ENCODE measurements around a stretch of chr9.

- RRBS: 97% methylated on average over 5 of the region's 22 CpGs
Observed at GRCh38 chr9:136669555-136670006, 6.9 kb downstream of the EGFL7 start.

DNA sequence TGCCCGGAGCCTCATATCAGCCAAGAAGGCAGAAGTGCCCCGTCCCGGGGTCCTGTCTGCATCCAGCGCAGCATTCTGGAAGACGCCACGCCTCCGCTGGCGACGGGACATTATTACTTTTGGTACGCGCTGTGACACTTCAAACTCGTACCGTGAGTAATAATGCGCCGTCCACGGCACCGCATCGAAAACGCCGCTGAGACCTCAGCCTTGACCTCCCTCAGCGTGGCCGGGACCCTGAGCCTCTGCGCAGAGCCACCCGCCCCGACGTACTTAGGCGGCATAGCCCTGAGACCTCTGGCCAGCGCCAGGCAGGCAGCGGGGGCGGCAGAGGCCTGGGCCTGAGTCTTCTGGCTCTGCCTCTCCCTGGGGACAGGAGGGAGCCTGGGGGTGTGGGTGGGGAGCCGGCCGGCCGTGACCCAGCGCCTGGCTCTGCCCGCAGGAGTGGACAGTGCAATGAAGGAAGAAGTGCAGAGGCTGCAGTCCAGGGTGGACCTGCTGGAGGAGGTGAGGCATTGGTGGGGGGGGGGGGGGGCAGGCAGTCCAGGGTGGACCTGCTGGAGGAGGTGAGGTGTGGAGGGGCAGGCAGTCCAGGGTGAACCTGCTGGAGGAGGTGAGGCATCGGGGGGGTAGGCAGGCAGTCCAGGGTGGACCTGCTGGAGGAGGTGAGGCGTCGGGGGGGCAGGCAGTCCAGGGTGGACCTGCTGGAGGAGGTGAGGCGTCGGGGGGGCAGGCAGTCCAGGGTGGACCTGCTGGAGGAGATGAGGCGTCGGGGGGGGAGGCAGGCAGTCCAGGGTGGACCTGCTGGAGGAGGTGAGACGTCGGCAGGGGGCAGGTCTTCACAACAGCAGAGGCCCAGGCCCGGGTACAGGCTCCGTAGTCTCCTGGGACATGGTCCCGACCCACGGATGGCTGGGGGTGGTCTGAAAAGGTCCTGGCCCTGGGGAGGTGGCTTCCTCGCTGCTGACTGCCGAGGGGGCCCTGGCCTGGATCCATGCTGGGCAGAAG is 8.1 kb downstream of the EGFL7 start:
- RRBS: no CpG with 5 or more reads among the region's 50 CpGs

DNA sequence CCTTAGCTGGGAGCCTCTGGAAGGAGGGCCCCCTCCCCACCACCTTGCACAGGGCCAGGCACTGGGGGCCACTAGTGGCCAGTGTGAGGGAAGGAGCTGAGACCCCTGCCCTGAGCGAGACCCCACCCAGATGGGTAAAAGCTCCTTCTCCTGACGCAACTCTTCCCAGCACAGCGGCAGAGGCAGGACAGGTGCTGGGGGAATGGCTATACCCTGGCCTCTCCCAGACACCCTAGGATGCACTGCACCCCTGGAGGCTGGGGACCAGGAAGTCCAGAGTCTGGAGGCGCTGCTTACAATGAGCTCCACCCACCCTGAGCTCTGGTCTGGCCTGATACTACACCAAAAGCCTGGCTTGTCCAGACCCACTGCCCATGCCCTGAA is 11.4 kb downstream of the AGPAT2 start:
- RRBS: no CpG with 5 or more reads among the region's 4 CpGs

GRCh38 chr9:136677783-136678320 is 9.4 kb downstream of the AGPAT2 start:
- RRBS: 95% methylated on average over 4 of the region's 18 CpGs

DNA sequence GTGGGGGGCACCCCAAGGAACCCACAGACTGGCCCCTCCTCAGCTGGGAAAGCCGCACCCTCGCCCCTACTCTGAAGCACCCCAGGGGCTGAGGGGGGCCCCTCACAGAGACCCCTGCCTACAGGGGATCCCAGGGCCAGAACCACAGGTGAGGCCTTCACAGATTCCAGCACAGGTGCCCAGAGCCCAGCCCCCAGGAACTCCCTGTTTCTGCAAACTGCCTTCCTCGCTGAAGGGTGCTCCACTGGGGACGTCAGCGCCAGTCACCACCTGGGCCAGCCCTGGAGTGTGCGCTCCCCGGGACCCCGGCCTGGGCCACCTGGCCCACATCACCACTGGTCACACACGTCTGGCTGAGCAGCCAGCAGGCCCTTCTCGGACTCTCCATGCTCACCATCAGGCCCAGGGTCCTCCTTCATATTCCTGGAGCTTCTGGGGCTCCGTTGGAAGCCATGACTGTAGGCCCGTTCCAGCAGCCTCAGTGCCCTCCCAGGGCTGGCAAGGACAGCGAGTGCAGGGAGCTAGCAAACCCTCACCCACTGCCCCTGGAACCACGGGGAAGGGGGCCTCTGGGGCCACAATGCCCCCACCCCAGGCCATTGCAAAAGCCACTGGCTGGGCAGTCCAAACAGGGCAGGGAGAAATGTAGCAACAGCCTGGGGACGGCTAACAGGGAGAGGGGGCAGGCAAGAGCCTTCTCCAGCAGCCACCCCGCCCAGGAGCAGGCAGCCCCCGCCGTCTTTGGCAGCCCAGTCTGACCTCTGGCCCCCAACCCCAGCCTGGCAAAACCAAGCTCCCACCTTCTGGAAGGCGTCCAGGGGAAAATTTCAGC is 1.4 kb downstream of the AGPAT2 start:
- RRBS: no CpG with 5 or more reads among the region's 19 CpGs

GRCh38 chr9:136694197-136694857 is 7.1 kb upstream of the AGPAT2 start:
- RRBS: no CpG with 5 or more reads among the region's 30 CpGs

- RRBS: no CpG with 5 or more reads among the region's 17 CpGs
Observed at GRCh38 chr9:136722078-136722547, 9.7 kb downstream of the DIPK1B start.

- RRBS: no CpG with 5 or more reads among the region's 57 CpGs
Observed at GRCh38 chr9:136723109-136724409, 11.2 kb downstream of the DIPK1B start.

- RRBS: 95% methylated on average over 8 of the region's 26 CpGs
Observed at GRCh38 chr9:136757419-136757857, 605 bp downstream of the LCN8 start.

- RRBS: no CpG with 5 or more reads among the region's 25 CpGs
Observed at GRCh38 chr9:136760640-136761408, 2.8 kb upstream of the LCN8 start.

GRCh38 chr9:136765713-136766091 is 1.4 kb upstream of the LCN15 start:
- RRBS: no CpG with 5 or more reads among the region's 8 CpGs

- RRBS: no CpG with 5 or more reads among the region's 11 CpGs
Observed at GRCh38 chr9:136789115-136789830, 1.9 kb upstream of the TMEM141 start.

- RRBS: no CpG with 5 or more reads among the region's 20 CpGs
Observed at GRCh38 chr9:136792063-136792799, 1.1 kb downstream of the TMEM141 start.

GRCh38 chr9:136841126-136842162 is 834 bp upstream of the AJM1 start:
- RRBS: 70% methylated on average over 1 of the region's 24 CpGs

DNA sequence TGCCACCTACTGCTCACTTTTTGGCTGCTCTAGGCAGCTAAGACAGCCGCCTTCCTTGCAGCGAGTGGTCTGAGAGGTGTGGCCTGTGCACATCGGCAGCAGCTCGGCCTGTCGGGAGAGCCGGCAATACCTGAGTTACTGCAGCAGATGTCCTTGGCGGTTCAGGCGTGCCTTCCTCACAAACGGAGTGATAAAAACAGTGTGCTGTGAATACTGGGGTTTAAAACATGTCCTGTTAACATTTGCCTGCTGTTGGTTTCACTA is 12.8 kb downstream of the TRAF2 start:
- RRBS: no CpG with 5 or more reads among the region's 9 CpGs

GRCh38 chr9:136961171-136961765 is 9.2 kb downstream of the LCN12 start:
- RRBS: no CpG with 5 or more reads among the region's 15 CpGs

DNA sequence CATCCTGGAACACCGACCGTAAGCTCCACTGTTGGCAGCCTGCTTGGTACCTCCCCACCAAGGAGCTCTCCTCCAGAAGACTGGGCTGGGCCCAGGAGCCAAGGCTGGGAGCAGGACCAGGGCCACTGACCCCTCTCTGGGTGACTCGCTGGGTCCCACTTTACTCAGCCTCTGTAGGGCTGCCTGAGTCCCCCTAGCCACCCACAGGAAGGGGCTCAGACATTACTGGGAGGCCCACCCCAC is 255 bp downstream of the CLIC3 start:
- RRBS: no CpG with 5 or more reads among the region's 3 CpGs

GRCh38 chr9:137029013-137029361 is 950 bp upstream of the ABCA2 start:
- RRBS: no CpG with 5 or more reads among the region's 7 CpGs

GRCh38 chr9:137035179-137035594 is 3.3 kb upstream of the FUT7 start:
- RRBS: 3% methylated on average over 2 of the region's 13 CpGs

- RRBS: no CpG with 5 or more reads among the region's 30 CpGs
Observed at GRCh38 chr9:137043931-137045074, 1.7 kb downstream of the NPDC1 start.